CMK (cell line): ENCODE data around the genes SLC25A5, ZBTB33, CT47A1, STAG2 and TEX13D.

DNA sequence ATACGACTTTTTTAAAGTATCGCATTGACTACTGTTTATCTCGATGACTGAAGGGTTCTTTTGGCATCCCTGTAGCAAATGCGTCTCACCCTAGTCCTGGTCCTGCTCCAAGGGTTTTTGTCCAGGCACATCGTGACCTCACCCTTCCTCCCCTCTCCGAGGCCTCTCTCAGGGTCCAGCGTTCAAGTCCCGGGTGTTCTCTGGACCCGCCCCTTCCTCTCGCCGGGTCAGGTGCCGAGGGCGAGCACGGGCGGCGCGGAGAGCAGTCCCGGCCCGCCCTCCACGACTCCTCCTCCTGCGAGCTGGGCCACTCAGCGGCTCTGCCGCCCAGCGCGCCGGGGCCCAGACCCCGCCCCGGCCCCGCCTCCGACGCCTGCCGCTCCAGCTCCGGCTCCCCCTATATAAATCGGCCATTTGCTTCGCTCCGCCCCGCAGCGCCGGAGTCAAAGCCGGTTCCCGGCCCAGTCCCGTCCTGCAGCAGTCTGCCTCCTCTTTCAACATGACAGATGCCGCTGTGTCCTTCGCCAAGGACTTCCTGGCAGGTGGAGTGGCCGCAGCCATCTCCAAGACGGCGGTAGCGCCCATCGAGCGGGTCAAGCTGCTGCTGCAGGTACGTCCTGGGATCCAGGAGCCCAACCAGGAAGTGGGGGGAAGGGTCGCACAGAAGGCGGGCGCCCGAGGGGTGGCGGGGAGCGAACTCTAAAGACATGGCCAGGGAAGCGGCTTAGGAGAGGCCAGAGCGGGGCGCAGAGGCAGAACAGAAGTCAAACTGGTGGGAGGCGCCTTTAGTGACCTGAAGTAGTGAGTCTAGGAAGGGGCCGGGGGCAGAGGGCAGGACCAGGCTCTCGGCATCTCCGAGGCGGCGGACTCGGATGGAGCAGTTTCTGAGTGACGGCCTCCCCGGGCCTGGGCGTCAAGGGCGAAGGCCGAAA, at the start of gene SLC25A5:
TSS of gene SLC25A5 (plus strand) at position 428 of the 932 bp plus-strand sequence.
- RRBS = 1% methylated on average over 28 of the region's 72 CpGs

GRCh38 chrX:119573506-119574272, 674 bp upstream of the UBE2A start:
- RRBS = 4% methylated on average over 5 of the region's 23 CpGs

DNA sequence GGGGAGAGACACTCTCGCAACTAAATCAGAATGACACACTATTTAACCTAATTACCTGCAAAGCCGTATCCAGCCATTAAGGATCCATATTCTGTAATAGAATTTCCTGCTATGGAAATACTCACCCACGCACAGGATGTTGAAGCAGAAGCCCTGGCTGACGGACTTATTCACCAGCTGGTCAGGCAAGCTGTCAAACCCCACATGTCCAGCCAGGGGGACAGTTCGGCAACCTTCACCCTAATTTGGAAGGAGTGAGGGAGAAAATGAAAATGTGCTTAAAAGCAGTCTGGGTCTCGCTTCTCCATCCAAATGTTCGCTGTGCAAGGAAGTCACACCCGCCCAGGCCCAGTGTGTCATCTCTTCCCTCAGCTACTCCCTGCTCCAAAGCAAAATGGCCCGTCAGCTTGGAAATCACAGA, 17.5 kb downstream of the SEPTIN6 start:
- RRBS = no CpG with 5 or more reads among the region's 9 CpGs

- RRBS = no CpG with 5 or more reads among the region's 4 CpGs
These were observed 11.2 kb downstream of the UPF3B start for GRCh38 chrX:119841484-119841974.

DNA sequence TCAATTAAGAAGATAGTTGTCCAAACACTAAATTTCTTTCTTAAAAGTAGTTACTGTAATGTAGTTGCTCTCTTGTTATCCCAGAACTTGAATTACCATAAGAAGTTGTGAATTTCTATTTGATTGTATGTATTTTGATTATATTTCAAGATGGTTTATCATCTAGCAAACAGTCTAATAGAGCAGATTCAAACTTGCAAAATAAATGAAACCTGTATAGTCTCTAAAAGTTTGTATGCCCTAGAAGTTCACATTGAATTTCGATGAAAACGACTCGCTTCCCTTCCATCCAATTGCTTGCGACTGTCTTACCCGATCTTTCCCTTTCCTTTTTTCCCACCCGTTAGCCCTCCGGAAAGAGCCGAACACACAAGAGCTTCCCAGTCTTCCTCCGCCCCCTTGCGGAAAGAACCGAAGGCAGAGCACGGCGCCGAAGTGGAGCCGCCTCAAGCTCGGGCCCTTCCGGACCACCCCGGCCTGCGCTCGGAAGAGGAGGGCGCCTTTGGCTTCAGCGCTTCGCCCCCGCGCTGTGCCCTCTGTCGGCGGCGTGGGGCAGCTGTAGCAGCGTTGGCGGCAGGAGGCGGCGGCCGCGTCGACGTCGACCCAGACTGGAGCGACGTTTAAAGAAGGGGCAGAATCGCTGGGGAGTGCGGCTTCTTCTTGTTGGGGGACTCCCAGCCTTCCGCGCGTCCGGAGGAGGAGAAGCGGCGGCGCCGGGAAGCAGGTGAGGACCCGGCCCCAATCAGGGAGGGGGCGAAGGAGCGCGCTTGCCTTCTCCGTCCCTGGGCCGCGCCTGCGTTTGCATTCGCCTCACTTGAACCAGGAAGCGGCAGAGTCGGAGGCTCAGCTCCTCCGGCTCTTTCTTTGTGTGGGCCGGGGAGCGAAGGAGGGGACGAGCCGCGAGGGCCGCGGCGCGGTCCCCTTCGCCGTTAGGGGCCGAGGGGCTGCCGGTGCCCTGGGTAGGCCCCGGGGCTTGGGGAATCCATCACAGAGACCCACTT, at the start of gene ZBTB33:
TSS of gene ZBTB33 (plus strand) at position 559 of the 1,001 bp plus-strand sequence.
- RRBS = under 1% methylated on average over 17 of the region's 75 CpGs

DNA sequence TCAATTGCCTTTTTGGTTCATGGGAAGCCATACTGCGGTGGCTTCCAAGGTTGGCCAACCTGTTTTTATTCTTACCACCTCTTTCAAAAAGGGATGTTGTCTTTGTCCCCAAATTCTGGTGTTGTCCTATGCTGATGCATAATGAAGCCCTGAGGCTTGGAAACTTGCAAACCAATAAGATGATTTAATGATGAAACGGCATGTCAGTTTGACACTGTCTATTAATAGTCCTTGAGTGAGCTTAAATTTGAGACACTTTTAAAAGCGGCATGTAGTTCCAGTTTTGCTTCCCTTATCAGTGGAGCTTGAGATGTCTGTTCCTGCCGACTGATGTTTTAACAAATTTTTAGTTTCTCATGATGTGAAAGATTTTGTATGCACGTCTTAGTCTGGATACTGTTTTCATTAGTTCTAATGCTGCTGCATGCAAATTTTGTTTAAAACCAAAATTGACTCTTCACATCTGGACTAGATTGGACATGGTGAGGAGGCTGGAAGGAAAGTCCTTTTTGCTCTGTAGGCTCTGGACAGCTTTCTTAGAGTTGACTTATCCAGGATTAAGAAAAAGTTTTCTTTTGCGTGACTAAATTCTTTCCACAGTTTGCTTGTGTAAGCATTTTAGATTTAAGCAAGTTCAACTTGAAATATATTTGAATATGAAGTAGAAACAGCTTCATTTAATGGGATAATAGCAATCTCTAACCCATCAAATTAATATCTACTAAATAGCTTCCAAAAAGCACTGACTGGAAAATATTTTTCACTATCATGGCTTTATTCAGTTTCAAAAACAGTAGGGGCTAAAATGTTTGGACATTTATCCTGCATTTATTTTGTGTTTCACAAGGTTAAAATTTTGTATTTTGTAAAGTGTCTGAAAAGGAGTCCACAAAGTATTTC, 11.7 kb downstream of the C1GALT1C1 start:
- RRBS = no CpG with 5 or more reads among the region's 6 CpGs

DNA sequence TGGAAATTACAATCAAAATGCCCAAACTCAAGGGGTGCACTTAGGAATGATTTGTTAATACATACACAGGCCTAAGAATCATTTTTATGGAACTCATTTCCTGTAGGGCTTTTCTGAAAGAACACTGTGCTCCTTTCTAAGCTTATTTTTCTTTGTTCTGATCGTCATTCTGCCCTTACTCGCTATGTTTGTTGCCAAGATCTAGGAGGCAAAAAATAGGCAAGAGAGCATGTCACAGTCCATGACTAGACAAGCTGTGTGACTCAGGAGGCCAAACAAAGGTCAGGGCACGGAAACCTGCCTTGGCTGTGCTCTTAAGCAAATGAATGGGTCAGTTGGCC, 42.5 kb upstream of the C1GALT1C1 start:
- RRBS = no CpG with 5 or more reads among the region's 3 CpGs

DNA sequence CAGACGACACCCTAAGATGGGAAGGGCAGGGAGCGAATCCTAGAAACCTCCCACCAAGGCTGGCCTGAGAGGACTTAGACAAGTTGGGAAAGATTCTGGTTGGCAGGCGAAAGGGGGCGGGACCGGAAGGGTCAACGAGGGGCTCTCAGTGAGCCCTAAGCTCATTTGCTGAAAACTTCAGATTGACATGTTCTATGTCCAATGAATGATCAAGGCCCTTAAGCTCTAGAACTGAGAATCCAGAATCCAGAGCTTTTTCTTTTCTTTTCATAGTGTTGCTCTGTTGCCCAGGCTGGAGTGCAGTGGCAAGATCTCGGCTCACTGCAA, at the start of gene CT47A1:
TSS of gene CT47A1 (minus strand) at position 76 of the 327 bp plus-strand sequence.
- RRBS = no CpG with 5 or more reads among the region's 7 CpGs

DNA sequence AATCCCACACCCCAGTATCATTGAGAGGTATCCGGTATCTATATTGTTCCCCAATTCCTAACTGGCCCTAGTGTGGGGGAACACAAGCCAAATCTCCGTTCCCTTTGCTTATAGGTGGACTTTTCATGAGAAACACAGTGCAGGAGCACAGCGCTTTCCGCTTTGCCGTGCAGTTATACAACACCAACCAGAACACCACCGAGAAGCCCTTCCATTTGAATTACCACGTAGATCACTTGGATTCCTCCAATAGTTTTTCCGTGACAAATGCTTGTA, 1.6 kb downstream of the GRIA3 start:
- RRBS = no CpG with 5 or more reads among the region's 8 CpGs

- RRBS = no CpG with 5 or more reads among the region's 1 CpG
These were observed 47.1 kb upstream of the THOC2 start for GRCh38 chrX:123779951-123780340.

- RRBS = no CpG with 5 or more reads among the region's 11 CpGs
These were observed 52.0 kb upstream of the THOC2 start for GRCh38 chrX:123784846-123785346.

DNA sequence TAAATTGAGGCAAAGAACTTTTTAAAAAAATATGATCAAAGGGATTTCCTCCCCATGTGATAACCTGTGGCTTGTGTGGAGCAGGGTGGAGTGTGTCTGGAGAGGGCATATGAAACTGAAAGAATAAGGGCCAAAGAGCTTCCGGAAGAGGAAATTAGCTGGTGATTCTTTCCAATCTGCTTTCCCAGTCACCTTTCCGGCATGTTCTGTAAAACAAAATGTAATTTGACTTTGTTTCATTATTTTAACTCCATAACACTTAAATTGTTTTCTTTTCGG, 633 bp downstream of the XIAP start:
- RRBS = 0% methylated on average over 1 of the region's 3 CpGs

- RRBS = under 1% methylated on average over 6 of the region's 48 CpGs
These were observed at the start of gene STAG2 for GRCh38 chrX:123961074-123962008. STAG2 (plus strand) TSS chrX:123961706.

- RRBS = no CpG with 5 or more reads among the region's 15 CpGs
These were observed 734 bp downstream of the STAG2 start for GRCh38 chrX:123962262-123962618.

- RRBS = no CpG with 5 or more reads among the region's 10 CpGs
These were observed 114.8 kb upstream of the TEX13D start for GRCh38 chrX:124217350-124218326.

- RRBS = over 99% methylated on average over 7 of the region's 23 CpGs
These were observed at the start of gene TEX13D for GRCh38 chrX:124332306-124332983. TEX13D (plus strand) TSS chrX:124332660.

DNA sequence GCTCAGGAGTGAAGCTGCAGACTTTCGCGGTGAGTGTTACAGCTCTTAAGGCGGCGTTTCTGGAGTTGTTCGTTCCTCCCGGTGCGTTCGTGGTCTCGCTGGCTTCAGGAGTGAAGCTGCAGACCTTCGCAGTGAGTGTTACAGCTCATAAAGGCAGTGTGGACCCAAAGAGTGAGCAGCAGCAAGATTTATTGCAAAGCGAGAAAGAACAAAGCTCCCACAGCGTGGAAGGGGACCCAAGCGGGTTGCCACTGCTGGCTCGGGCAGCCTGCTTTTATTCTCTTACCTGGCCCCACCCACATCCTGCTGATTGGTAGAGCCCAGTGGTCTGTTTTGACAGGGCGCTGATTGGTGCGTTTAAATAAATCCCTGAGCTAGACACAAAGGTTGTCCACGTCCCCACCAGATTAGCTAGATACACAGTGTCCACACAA, 164.9 kb upstream of the TEX13C start:
- RRBS = no CpG with 5 or more reads among the region's 17 CpGs